ENCODE results near the genes RRP1 and KRTAP10-9.

DNA sequence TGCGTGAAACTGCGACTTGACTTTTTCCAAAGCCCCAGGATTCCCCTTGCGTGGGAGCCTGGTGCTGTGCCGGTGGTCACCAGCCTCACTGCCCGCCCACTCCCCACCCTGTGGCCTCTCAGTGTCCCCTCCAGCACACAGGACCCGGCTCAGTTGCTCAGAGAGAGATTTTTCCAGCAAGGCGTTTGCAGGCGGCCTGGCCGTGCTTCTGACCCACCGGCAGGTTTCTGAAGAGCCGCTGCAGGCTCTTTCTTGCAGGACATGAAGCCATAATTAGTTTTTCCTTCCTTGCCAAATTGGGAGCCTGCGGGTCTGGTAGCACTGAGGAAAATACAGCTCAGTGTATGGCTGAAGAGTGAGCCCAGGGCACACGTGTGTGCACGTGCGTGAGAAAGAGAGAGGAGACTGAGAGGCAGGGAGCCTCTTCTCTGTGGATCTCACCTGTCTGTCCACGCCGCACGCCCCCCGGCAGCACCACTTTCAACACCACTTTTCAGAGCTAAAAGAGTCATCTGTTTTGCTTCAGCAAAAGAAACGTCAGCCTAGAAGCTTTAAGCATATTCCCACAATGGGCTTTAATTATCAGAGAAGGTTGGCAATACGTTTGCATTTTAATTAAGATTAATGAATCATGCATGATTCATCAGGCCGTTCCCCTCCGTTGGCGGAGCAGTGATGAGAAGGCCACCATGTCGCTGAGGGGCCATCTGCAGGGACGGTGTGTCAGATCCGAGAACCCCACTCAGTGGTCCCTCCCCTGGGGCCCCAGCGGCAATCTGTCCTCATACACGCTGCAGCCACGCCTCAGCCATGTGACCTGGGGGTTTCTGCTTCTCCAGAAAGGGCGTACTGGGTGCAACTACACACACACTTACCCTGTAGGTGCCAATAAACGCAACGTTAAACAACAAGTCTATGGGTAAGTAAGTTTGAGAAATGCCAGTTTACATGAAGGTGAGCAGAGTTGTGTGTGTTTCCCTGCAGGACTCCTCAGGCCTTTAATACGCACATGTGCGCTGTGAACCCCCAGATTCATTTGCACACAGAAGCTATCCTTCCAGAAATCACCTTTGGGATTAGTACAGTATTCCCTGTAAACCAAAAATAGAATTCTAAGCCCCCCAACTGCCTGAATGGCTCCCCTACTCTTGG is 56.7 kb downstream of the SIK1 start:
- RRBS, result 79% methylated on average over 6 of the region's 35 CpGs

DNA sequence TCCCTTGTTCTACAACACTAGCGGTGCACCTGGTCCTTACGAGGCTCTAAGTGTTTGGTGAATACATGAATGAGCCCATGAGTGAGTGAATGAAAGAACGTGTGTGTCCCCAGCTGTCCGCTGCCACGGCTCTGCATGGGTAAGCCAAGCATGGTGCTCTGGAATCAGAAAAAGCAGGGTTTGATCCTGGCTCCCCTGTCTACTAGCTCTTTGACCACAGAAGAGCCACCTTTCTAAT is 7.9 kb downstream of the H2BC12L start:
- RRBS, result no CpG with 5 or more reads among the region's 5 CpGs

- RRBS, result no CpG with 5 or more reads among the region's 7 CpGs
Measured at GRCh38 chr21:43609586-43610416, 44.8 kb downstream of the H2BC12L start.

DNA sequence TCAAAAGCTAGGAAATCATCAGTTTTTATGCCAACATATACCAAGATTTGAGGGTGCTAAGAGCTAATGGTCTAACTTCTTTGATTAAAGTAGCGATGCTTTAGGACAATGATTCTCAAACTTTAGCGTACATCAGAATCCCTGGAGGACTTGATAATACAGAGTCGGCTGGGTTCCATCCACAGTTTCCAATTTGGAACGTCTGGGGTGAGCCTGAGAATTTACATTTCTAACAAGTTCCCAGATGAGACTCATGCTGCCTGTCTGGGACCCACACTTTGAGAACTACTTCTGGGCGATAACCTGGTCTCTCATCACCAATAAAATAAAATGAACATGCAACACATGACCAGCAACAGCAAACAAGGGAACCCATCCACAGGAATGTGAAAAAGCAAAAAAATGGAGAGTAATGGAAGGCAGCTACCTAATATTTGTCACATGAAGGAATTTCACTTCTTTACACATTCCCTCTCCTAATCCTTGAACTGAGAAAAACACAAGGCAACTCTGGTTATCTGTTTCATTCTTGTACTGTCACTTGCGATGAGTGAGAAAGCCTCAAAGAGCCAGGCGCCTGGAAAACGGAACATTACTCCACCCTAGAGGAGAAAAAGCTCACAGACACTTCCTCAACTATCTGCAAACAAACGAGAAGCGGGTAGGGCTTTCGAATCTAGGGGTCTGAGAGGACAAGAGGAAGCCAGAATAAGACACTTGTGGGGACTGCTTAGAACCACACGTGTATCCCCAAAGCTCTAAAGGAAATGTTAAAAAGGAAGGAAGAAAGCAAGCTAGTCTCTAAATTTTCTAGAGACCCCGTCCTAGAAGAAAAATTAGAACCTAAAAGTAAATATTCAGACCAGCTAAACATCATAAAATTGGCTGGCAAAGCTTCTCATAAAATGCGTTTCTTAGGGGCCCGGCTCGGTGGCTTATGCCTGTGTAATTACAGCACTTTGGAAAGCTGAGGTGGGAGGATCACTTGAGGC is 13.9 kb downstream of the HSF2BP start:
- RRBS, result no CpG with 5 or more reads among the region's 16 CpGs

GRCh38 chr21:43744130-43744603 is 25.2 kb downstream of the PDXK start:
- RRBS, result 87% methylated on average over 4 of the region's 12 CpGs

GRCh38 chr21:43756650-43757494 is 19.2 kb downstream of the CSTB start:
- RRBS, result no CpG with 5 or more reads among the region's 23 CpGs

DNA sequence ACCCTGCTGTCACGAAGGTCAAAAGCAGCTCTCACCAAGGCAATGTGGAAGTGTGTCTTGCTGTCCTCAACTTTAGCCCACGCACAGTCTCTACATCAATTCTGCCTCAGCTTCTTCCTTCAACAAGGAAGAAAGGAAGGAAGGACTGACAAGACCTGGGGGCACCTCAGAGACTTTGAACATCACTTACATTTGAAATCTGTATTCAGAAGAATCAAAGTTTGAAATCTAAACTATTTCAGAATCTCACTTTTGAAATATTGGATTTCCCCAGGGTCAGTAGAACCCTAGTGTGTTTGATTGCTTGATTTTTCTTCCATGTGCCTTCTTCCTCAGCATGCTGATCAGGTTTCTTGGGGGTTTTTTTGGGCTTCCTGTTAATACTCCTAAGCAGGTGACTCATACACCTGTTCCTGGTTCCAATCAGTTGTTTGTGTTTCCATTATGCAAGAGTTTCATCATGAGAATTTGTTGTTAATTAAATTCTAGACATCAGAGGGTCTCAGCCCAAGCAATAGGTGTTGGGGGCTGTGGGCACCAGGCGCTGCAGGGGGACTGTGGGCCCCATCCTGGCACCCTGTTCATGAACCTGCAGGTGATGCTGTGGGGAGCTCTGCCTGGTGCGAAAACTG is 6.6 kb upstream of the CSTB start:
- RRBS, result no CpG with 5 or more reads among the region's 4 CpGs

GRCh38 chr21:43789477-43790187 is at the start of gene RRP1:
Gene RRP1, plus strand, starts transcription at chr21:43789577.
- RRBS, result 1% methylated on average over 37 of the region's 68 CpGs

- RRBS, result 89% methylated on average over 5 of the region's 15 CpGs
Measured at GRCh38 chr21:43800469-43800849, 11.1 kb downstream of the RRP1 start.

GRCh38 chr21:44005328-44006098 is 6.6 kb upstream of the TRAPPC10 start:
- RRBS, result no CpG with 5 or more reads among the region's 17 CpGs

DNA sequence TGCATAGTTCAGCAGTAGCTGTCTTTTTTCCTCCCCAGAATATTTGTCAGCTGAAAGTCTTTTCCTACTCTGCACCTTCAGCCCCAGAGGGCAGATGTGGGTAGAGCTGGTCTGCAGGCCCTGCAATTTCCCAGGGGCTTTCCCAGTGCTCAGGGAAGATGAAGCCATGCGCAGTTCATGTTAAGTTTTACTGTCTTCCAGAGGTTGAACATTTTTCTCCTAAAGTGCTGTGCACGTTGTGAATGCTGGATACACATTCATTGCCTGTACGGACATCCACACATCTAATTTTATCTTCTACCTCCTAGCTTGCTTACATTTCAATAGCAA is 1.7 kb downstream of the TRAPPC10 start:
- RRBS, result no CpG with 5 or more reads among the region's 3 CpGs

- RRBS, result no CpG with 5 or more reads among the region's 12 CpGs
Measured at GRCh38 chr21:44055420-44056437, 43.6 kb downstream of the TRAPPC10 start.

DNA sequence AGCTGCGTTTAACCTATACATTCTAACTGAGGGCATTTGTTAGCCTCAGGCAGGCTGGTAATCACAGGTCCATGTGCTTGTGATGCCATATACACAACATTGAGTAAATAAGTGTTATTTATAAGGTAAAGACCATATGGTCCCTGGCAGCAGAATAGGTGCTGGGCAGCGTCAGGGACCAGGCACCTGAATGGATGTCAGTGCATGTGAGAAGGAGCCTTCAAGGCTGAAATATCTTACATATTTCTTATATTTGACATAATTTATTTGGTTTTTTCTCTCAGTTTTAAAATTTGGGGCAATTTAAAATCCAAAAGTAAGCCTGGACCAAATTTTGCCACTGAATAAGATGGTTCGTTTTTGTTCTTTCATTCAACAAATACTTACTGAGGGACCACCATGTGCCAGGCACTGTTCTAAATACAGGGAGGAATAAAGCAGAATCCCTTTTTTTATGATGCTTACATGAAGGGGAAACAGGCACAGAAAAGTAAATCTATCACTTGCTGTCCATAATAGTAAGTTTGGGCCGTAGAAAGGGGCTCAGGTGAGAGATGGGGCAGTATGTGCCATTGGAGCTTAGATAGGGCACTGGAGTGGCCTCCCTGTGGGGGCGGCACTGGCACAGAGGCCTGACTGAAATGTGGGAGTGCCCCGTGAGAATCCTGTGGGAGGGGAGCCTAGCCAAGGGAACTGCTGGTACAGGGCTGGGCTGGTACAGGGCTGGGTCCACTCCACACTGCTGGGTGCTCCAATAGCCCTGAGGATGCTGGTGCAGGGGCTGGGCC is 45.1 kb upstream of the PWP2 start:
- RRBS, result no CpG with 5 or more reads among the region's 6 CpGs

- RRBS, result 88% methylated on average over 7 of the region's 13 CpGs
Measured at GRCh38 chr21:44321916-44322274, 17.3 kb downstream of the CFAP410 start.

- RRBS, result 92% methylated on average over 10 of the region's 36 CpGs
Measured at GRCh38 chr21:44322560-44323282, 16.5 kb downstream of the CFAP410 start.

GRCh38 chr21:44451944-44452328 is 3.4 kb upstream of the LRRC3 start:
- RRBS, result no CpG with 5 or more reads among the region's 4 CpGs

DNA sequence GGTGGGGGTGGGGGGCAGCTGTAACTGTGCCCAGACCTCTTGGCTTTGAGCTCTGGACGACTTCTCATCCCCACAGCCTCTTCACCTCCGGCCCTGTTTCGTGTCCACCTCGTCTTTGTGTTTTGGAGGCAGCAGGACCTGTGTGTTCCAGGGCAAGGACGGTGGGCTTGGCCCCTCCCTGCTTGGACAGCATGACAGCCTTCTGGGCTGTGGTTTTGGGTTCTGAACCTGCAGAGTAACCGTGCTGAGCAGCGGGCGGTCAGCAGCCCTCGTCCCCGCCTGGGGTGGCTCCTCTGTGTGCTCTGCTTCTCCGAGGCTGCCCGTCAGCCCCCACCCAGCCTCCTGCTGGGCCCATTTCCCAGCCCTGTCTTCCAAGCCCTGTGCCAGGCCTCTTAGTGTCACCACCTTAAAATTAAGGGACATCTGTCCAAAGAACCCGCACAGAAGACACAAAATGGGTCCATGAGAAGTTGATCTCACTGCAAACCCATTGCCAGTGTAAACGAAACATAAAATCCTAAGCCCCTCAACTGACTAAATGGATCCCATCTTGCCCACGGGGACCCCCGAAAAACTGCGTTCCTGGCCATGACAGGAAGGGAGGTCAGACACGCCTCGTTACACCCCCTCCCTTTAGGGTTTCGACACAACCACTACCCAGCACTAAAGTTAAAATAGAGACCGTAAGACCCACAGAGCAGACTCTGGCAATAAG is 828 bp upstream of the KRTAP10-6 start:
- RRBS, result no CpG with 5 or more reads among the region's 21 CpGs

- RRBS, result no CpG with 5 or more reads among the region's 8 CpGs
Measured at GRCh38 chr21:44626957-44627251, at the start of gene KRTAP10-9. Gene KRTAP10-9, plus strand, starts transcription at chr21:44627093.

GRCh38 chr21:44696757-44697079 is 254 bp upstream of the KRTAP10-12 start:
- RRBS, result no CpG with 5 or more reads among the region's 9 CpGs

- RRBS, result under 1% methylated on average over 24 of the region's 47 CpGs
Measured at GRCh38 chr21:44872451-44873210, 859 bp downstream of the PTTG1IP start.

Measured in epithelial cell of prostate (primary cell).